ENCODE measurements around the genes SLC4A11 and SPEF1.

DNA sequence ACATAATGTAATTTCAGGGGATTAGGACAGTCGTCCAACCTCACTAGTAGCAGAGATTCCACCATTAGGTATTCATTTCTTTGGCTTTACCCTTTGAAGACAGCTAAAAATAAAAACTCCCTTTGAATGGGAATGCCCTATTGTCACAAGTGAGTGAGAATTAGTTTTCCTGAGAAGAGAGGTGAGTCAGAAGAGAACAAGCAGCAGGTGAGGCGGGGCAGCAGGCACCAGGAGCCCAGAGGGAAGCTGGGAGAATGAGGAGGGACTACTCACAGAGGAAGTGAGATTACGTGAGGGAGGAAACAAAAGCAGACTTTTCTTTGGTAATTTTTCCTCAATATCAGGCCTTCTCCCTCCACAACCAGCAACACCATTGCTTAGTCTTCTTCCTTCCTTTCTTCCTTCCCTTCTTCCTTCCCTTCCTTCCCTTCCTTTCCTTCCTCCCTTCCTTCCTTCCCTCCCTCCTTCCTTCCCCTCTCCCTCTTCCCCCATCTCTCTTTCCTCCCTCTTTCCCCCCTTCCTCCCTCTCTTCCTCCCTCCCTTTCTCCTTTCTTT, 66.7 kb upstream of the SIRPA start:
- RRBS: no CpG with 5 or more reads among the region's 3 CpGs

- RRBS: no CpG with 5 or more reads among the region's 12 CpGs
These were observed 38.1 kb downstream of the SIRPA start for GRCh38 chr20:1933115-1933833.

GRCh38 chr20:2206905-2208200, 88.4 kb upstream of the TGM3 start:
- RRBS: 4% methylated on average over 37 of the region's 103 CpGs

DNA sequence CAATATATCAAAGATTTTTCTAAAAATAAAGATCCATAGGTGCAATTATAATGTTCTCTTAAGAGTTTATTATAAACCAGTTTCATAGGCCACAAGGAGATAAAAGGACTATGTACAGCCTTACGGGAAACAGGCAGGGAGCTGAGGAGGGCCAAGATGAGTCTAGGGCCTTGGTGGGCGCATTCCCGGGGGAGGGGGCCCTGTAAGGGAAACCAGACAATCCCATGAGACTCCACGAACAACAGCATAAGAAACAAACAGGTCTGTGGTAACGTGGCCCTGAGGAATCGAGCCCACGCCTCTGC, 9.0 kb downstream of the SNRPB start:
- RRBS: no CpG with 5 or more reads among the region's 7 CpGs

GRCh38 chr20:2558771-2559330, 22.5 kb downstream of the TMC2 start:
- RRBS: 2% methylated on average over 20 of the region's 42 CpGs

- RRBS: 4% methylated on average over 30 of the region's 48 CpGs
These were observed 1.3 kb downstream of the EBF4 start for GRCh38 chr20:2693756-2694469.

GRCh38 chr20:2801091-2801770, 804 bp upstream of the CPXM1 start:
- RRBS: no CpG with 5 or more reads among the region's 21 CpGs

DNA sequence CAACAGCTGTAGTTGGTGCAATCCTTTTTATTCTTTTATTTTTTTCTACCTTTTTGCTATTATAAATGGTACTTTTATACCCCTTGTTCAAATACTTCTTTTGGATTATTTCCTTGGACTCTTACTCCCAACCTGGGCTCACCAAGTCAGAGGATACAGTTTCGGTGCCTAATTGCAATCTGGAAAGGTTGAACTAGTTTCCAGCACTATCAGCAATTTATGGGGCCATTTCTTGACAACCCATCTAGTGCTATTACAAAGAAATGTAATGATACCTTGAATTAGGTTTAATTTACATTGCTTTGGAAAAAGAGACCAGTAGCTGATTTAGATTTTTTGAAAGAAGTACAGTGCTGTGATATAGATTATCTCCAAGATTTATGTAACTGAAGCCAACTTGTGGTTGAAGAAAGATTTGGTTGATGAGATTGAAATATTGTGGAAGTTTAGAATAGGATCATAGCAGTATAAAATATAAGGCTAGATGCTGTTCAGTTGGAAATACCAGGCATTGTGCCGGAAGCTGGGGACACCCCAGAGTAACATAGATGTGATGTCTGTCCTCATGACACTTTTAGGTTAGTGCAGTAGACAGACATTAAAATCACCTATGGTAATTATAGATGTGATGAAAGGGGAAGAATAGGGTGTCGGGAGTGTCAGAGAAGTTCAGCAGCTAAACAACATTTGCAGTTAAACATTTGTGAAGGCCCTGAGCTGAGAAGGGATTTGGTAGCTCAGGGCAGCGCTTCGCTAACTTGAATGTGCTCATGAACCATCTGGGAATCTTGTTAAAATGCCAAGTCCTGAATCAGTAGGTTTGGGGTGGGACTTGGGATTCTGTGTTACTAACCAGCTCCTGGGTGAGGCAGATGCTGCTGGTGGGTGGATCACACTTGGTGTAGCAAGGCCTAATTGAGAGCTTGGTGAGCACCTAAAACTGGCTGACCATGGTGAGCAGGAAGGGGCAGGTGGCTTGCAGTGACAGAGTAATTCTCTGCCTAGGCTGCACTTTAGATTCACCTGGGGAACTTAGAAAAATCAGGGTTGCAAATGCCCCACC, 5.6 kb downstream of the PTPRA start:
- RRBS: no CpG with 5 or more reads among the region's 5 CpGs

DNA sequence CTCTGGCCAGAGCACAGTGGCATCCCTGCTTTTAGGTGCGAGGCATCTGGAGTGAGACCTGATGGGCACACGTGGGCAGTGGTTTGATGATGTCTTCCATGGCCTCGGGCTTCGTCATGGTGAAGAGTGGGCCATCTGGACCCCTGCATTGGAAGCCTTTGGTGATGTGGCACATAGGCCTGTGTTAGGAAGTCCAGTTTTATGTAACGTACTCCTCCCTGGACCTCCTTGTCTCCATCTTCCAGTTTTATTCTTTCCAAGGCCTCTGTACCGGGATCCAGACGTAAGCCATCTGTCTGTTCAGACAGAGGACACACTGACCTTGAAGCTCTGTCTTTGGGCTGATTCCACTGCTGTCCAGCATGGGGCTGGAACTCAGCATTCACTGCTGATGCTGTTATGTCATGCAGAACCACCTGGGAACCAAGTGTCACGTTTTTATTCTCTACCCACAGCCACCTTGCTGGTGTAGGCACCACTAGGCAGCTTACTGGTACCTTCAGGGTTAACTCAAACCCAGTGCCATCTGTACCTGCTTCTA, 3.7 kb downstream of the MRPS26 start:
- RRBS: no CpG with 5 or more reads among the region's 8 CpGs

DNA sequence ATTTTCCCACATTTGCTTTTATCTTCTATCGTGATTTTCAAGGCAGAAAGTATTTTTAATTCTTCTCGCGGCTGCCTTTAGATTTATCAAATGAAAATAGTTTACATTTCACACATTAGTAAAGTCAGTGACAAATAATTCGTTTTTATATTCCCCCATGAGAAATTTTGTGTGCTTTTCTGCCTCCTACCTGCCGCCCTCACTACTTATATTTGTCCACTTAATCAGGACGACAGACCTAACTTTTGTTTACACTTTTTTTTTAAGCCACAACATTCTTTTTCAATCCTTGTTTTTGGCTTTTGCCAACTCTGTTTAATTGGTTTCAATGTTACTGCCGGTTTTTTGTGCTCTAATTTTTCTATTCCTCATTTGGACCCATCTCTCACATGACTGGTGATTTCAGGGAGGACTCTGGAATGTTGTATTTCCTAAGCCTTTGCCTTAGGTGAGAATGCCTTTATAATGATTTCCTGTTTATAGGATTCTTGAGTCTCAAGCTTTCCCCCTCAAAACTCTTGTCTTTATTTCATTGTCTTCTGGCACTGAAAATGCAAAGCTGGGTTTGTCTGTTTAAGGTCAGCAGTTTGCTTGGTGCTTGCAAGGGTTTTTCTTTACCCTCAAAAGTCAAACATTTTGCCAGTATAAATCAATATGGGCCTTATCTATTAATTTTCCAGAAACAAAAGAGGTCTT, 1.4 kb upstream of the LZTS3 start:
- RRBS: no CpG with 5 or more reads among the region's 7 CpGs

- RRBS: no CpG with 5 or more reads among the region's 2 CpGs
These were observed 3.2 kb downstream of the ITPA start for GRCh38 chr20:3212514-3212966.

DNA sequence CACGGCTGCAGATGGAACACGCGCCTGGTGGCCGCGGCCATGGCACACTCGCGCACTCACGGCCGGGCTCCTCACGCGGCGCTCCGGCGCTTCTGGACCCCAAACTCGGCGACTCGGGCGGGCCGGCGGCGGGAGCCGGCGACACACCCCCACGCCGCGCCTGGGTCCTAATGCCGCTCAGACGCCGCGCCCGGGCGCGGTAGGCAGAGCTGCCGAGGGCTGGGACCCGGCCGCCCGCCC, at the start of gene SLC4A11:
Gene SLC4A11, minus strand, starts transcription at position 94 of the 240 bp plus-strand sequence.
- RRBS: 1% methylated on average over 30 of the region's 37 CpGs

DNA sequence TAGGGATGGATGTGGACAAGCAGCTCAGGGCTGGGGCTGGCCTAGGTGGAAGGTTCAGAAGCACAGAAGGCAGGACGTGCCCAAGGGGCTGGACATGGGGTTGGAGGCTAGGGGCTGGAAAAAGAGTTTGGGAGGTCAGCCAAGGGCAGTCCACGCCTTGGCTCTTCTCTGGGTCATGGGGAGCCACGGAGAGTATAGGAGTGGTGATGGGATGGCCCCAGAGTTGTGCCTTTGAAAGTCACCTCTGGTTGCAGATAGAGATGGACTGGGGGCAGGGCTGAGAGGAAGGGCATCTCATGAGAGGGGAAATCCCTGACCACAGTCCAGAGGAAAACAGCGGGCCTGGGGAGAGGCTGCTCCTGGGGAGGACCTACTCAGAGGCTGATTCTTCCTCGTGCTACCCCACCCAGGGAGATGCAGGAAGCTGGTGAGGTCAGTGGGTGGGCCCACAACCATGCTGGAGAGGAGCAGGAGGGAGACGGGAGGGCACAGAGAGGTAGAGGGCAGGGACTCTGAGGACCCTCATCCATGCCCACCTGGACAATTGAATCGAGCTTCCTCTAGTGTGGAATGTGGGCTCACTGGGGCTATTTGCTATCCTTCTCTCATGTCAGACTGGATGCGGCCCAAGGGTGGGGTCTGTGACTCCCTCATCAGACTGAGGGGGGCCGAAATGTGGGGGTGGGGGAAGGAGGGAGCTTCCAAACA, 2.4 kb upstream of the HSPA12B start:
- RRBS: no CpG with 5 or more reads among the region's 9 CpGs

- RRBS: 81% methylated on average over 4 of the region's 7 CpGs
These were observed 800 bp upstream of the HSPA12B start for GRCh38 chr20:3731696-3732073.

- RRBS: no CpG with 5 or more reads among the region's 11 CpGs
These were observed 6.8 kb downstream of the HSPA12B start for GRCh38 chr20:3739280-3739714.

DNA sequence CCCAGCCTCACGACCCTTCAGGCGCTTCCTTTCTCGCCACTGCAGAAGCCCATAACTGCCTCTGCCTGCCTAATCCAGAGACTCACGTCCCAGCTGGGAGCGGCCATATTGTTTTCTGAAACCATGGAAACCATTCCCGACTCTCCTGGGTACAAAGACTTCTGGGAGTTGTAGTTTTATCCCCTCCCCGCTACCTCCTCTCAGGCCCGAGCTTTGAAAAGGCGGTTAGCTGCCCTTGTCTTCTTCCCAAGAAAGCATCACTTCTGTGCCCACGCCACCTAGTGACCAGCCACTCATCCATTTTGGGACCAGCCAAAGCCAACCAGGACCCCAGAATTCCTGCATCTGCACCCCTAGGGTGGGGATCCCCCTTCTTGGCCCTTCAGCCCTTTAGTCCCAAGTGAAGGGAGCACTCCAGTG, at the start of gene SPEF1:
Gene SPEF1, minus strand, starts transcription at position 117 of the 420 bp plus-strand sequence.
- RRBS: no CpG with 5 or more reads among the region's 10 CpGs

DNA sequence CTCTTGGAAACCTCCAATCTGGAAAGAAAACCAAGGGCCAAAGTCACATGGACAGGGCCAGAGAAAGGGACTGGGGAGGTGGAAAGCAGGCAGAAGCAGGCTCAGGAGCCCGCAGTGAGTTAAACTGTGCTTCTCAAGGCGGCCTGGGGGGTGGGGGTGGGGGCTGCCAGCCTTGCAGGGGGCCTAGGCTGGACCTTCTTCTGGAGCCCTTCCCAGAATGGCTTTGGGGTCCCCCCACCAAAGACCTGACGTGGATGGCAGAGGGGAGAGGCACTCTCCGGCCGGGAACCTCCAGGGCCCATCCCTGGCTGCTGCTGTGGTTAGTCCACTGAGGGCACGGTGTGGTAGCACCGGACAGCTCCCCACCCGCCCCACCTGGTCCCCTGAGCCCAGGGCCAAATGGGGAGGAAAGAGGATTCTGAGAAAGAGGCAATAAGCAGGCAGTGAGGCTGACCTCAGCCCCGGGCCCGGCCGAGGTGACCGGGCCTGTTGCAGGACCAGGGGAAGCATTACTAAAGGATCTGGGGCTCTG, 2.4 kb downstream of the CENPB start:
- RRBS: 49% methylated on average over 3 of the region's 12 CpGs

DNA sequence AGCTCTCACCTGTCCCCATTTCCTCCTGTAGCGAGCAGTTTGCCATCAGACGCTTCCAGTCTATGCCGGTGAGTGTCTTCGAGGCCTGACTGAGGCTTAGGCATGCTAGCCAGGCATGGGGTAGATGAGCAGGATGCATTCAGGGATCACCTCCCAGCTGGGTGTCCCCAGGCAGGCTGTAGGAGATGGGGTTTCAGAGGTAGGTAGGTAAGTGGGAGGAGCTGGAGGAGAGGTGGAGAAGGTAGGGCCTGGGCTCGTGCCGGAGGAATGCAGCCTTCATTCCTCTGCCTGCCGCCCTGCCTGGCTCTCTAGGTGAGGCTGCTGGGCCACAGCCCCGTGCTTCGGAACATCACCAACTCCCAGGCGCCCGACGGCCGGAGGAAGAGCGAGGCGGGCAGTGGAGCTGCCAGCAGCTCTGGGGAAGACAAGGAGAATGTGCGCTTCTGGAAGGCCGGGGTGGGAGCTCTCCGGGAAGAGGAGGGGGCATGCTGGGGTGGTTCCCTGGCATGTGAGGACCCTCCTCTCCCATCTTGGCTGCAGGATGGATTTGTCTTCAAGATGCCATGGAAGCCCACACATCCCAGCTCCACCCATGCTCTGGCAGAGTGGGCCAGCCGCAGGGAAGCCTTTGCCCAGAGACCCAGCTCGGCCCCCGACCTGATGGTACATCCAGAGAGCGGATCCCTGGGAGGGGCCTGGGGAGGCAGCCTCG, 4.5 kb downstream of the CDC25B start:
- RRBS: 94% methylated on average over 3 of the region's 23 CpGs

DNA sequence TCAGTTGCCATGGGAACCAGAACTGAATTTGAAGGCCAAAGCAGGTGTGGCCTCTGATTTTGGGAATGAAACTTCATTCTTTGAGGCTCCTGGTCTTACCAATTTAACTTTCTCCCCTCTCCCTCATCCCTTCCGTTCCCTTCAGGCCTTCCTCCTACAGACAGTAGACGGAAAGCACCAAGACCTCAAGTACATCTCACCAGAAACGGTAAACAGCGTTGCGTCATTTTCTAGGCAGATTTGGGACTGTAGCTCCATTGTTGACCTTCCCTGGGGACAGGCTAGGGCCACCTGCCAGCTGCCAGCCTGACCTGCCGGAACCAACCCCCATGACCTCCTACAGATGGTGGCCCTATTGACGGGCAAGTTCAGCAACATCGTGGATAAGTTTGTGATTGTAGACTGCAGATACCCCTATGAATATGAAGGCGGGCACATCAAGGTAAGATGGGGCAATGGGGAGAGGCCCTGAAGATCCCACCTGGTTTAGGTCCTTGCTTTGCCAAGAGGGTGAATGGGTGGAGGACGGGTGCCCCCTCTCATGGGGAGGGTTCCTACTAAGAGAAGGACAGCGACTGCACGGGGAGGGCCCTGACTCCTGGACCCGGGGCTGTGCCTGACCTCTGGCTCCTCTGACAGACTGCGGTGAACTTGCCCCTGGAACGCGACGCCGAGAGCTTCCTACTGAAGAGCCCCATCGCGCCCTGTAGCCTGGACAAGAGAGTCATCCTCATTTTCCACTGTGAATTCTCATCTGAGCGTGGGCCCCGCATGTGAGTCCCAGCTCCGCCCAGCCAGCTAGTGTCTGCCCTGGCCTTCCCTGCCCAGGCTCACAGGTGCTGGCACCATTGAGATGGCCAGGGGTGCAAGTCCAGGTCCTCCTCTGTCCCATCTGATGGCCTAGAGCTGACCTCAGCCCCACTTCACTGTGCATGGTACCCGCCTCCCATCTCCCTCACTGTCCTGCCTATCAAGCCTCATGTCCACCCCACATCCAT, 7.0 kb downstream of the CDC25B start:
- RRBS: no CpG with 5 or more reads among the region's 24 CpGs

- RRBS: no CpG with 5 or more reads among the region's 16 CpGs
These were observed 9.5 kb downstream of the CDC25B start for GRCh38 chr20:3805262-3806361.

Measured in epithelial cell of esophagus (primary cell).